Thoracic aorta (tissue), 1 donor: Measurements from ENCODE around the gene PRKCA.

DNA sequence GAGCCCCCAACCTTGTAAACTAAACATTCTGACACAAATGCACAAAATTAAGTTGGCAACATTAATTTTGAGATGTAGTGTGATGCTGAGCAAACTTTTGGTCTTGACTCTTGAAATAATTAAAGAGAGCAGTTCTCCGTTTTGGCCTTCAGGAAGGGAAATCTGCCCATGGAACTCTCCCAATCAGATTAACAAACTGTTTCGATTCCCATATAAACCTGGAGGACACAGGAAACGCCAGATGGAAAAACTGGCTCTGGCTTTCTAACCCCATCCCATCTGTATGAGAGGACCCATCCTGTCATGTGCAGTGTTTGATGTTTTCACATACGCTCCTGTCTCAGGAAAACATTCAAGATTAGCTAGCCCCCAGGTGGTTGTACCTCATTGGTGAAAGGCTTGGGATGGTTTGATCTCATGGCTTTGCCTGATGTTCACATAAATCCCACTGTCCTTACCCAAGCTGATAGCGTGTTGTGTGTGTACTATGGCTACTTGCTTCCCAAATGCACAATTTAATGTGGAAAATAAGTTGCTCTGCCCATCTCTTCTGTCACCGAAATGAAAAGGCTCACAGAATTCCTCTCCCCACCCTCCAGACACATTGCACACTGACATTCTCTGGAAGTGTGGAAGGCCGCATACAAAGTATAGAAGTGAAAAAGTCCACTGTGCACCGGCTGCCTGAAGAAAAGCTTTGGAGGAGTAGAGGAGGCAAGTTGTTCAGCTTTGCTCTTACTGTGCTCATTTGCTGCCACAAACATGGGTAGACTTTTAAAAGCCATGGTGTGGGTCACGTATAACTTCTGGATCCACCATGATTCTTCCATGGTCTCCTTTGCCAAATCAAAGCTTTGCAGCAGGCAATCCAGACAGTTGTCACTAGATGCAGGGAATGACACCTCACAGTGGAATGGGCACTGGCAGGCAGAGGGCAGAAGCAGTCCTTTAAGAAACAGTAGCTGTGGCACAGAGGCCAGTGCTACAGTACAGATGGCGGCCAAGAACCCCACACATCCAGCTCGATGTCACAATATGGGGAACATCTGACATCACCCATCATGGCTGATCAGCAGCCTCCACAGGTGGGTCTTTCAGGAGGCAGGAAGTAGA lies 18.3 kb upstream of the ERN1 start:
- RAMPAGE, long total RNA: no peak

GRCh38 chr17:64264894-64265349 lies 1.9 kb upstream of the TEX2 start:
- RAMPAGE, long total RNA: no peak

GRCh38 chr17:64314978-64315680 lies 52.1 kb upstream of the TEX2 start:
- RAMPAGE, long total RNA: no peak

GRCh38 chr17:64378976-64379390 lies 11.7 kb downstream of the PECAM1 start:
- RAMPAGE, long total RNA: no peak

DNA sequence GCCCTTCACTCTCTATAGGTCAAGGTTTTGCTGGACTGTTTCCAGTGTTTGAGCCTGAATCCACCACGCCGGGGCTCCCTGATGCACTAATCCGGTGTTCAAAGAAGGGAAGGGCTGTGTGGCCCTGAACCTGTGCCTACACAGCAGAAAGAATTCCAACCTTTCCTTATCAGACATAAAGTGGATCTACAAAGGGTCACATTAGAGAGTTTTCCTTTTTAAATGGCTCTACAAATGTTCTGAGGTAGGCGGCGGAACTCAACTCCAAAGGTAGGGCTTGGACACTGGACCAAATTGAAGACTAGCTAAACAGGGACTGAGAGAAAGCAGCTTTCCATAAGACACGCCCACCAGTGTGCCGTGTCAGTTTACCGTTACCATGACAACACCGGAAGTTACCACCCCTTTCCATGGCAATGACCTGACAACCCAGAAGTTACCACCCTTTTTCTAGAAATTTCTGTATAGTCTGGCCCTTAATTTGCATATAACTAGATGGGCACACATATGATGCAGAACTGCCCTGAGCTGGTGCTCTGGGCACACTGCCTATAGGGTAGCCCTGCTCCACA lies 16.0 kb upstream of the PECAM1 start:
- RAMPAGE, long total RNA: no peak

GRCh38 chr17:64501241-64502137 lies 4.6 kb downstream of the DDX5 start:
- RAMPAGE, long total RNA: start-site peak on the minus strand at chr17:64501697-64501746, 197 reads

DNA sequence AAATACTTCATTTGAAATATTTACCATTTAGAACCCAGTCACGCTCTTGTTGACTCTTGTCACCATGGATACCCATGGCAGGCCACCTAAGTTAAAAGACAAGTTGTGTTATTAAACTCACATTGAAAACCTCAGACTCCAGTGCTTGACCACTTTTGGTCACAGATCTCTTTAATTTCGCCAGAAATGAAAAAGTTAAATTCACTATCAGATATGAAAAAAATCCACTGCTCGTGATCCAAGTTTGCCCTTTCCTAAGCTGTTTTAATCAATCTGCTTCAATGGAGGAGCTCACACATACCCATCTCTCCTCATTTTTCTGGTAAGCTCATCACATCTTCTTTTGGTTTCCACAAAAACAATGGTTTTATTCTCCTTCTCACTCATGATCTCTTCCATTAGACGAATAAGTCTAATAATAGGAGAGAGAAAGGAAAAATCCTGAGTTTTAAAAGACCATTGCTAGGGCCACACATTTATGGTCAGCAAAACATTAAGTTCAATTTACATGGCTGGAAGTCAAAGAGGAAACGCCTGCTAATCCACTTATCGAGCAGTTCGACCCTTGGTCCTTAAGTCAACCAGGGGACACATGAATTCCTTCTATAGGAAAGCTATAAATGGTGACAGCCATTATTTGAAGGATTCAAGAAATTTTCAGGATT lies 3.8 kb downstream of the DDX5 start:
- RAMPAGE, long total RNA: start-site peak on the minus strand centred at position 70 of the sequence, 9 bp wide, 49 reads; start-site peak on the minus strand centred at position 406 of the sequence, 5 bp wide, 44 reads

DNA sequence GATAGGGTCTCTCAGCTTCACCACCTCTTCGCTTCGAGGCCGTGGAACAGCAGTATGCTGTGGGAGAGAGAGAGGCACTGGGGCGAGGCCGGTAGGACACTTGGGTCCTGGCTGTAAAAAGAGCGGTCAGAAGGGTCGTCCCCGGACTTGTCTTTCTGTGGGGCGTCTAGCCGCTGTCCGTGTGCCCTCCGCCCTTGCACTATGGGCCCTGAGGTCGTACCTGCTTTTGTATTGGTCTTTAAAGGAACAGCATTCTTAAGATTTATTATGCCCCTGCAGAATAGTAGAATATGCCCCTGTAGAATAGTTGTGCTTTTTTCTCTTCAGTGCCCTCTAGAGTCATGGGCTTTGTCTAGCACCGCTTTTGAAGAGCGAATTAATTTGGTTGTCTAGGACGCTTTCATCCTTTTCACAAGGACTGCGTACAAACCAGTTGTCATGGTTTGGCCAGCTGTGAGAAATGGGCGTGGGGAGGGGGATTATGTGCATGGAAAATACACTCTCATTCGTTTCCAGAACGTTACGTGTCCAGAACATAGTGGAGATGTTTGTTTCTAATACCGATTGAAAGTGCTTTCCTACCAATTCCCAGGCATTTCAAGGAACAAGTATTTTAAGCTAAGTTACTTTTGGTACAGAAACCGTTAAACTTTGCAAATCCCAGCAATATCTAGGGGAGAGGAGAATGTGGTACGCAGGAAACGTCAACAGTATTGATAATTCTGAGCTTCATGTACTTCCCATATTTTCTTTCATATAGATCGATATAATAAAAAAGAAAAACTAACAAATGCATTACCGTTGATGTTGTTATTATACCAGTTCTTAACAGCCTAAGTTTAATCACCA lies 705 bp downstream of the CEP95 start:
- RAMPAGE, long total RNA: no peak

- RAMPAGE, long total RNA: no peak
Measured at GRCh38 chr17:64514825-64515391, 8.1 kb downstream of the CEP95 start.

DNA sequence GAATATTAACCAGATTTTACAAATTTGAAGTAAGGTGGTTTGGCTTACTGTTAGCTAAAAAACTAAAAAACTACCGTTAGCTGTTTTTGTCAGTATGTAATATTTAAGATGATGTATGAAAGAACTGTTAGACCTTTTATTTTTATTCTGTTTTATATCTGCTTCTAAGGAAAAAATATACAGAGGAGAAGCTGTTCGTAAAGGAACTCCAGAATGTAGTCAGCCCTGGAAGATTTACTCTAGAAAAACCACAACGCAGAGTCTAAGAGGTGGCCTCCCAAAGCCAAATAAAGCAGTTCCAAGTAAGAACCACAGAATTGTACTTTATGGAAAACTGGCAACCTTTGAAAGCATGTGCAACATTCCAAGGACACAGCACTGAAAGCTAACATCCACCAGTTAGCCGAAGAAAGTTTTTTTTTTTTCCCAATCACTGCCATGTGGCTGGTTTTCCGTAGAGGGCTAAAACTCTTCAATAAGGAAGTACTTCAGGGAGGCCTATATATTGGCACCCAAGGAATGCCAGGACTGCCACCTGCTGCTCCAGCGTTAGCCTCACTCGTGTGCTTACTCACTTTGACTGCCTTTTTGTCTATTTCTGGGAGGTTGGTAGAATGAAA lies 25.1 kb downstream of the CEP95 start:
- RAMPAGE, long total RNA: no peak

- RAMPAGE, long total RNA: no peak
Measured at GRCh38 chr17:64815058-64815707, 104.1 kb downstream of the LRRC37A3 start.

GRCh38 chr17:64965076-64965704 lies 45.9 kb upstream of the LRRC37A3 start:
- RAMPAGE, long total RNA: no peak

DNA sequence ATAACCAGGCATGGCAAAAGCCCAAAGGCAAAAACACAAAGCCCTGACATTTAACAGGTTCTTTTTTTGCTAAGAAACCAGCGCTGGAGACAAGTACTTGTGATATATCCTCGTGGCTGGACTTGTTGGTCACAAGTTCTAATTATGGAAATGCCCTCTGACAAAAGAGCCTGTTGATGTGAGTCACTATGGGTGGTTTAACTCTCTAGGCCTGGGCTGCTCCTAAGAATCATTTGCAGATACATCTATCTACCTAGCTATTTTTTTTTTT lies 67.5 kb downstream of the GNA13 start:
- RAMPAGE, long total RNA: no peak

DNA sequence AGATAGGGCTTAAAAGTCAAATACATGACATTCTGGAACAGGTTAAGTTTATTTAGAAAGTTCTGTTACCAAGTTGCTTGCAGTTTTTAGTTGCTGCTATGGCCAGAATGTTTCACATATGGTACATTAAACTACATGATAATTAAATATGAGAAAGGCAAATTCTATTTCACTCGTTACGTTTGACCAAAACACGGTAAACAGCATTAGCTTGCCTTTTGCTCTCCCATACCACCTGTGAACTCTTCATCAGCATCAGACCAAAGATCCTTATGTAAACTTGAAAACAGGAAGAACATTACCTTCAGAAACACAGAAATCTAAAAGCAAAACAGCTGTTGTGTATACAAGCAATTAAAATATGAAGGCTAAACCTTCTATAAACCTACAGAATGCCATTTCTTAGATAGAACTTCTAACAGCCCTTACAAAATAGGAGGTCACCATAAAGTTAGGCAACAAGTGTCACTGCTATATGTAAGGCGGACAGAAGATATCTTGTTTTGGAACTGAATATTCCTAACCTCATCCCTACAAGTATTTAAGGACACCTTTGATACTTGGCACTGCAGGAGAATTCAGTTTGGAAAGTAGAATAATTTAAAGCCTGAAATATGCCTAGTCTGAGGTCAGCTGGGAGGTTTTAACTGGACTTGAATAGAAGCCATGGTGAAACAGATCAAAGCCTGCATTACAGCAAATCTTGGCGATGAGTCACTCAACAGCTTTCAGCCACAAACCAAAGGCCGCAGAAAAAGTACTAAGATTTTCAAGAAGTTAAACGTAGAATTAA lies 43.0 kb downstream of the GNA13 start:
- RAMPAGE, long total RNA: no peak

- RAMPAGE, long total RNA: no peak
Measured at GRCh38 chr17:65283495-65284122, 146.4 kb downstream of the RGS9 start.

- RAMPAGE, long total RNA: no peak
Measured at GRCh38 chr17:65360958-65361350, 200.5 kb downstream of the AXIN2 start.

GRCh38 chr17:65515492-65516000 lies 45.9 kb downstream of the AXIN2 start:
- RAMPAGE, long total RNA: no peak

DNA sequence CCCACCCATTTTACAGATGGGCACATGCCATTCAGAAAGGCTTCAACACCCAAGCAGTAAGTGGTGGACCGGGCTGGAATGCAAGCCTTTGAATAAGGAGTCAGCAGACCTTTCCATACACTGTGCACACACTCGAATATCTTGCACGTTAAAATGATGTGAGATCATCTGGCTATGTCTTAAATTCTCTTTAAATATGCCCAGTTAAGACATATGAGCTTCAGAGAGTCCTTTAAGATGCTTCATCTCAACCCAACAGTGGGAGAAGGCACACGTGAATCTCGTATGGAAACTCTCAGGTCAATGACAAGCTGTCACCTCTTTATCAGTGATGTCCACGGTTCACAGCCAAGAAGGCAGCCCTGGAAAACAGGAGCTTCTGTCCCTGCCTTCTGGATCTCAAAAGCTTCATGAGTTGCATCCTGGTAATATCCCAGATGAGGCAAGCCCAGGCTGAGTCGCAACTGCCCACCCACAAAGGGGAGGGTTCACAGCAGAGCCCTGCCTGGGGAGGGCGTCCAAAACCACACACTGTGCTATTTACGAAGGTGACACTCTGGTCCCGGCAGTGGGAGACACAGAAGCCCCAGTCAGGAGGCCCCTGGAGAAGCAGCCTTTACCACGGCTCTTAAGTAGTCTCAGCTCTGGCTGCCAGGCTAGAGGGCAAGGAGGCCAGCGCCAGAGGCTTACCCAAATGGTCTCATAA lies 5.6 kb downstream of the AXIN2 start:
- RAMPAGE, long total RNA: no peak

GRCh38 chr17:65557217-65557972 lies 4.1 kb downstream of the AXIN2 start:
- RAMPAGE, long total RNA: no peak

GRCh38 chr17:66301796-66302749 lies at the start of gene PRKCA:
Gene PRKCA (plus strand): TSS chr17:66302613.
- RAMPAGE, long total RNA: no peak